Epithelial cell of proximal tubule (primary cell): ENCODE measurements around the genes CEND1, CRACR2B and CD151.

DNA sequence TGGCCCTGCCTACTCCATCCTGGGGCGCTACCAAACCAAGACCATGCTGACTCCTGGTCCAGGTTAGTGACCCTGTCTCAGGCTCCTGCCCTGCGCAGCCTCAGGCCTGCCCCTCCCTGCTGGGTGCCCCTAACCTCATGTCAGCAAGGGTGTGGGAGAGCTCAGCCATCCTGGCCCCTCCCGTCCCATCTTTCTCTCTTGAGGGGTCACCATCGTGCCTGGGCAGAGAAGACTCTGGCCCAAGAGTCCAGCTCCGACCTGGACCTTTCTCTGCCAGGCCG is 1.1 kb downstream of the ODF3 start:
- RAMPAGE, long total RNA: no peak
- RRBS: no CpG with 5 or more reads among the region's 6 CpGs

DNA sequence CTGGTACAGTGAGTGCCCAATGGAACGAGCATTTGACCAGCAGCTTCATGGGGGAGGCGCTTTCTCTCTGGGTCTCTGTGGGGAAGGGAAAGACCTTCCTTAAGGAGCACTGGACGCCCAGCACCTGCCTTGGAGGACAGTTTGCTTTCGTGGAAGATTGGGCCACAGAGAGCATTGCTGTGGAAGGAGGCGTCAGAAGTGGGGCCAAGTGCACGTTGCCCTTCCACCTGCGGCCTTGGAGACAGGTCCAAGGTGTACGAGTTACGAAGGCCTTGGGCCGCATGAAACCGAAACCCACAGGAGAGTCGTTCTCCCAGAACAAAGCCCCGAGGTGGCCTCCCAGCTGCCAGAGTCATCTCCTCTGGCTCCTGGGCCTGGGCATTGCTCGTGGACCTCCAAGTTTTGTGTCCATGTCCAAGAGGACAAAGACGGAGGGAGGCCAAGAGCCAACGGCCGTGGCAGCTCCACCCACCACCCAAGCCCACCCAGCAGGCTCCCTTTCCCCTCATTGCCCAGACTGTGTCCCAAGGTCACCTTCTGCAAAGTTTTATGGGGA is 5.9 kb upstream of the NLRP6 start:
- RAMPAGE, long total RNA: no peak
- RRBS: no CpG with 5 or more reads among the region's 17 CpGs

DNA sequence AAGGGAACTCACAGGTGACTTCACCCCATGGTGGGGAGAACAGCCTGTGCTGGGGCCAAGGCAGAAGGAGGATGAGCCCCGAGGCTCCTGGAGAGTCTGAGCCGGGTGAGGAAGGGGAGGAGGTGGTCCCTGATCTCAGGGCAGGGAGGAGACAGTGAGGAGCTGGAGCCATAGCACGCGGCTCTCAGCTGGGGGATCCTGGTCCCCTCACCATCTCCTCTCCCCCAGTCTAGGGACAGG is 1.1 kb downstream of the IFITM2 start:
- RAMPAGE, long total RNA: no peak
- RRBS: no CpG with 5 or more reads among the region's 4 CpGs

DNA sequence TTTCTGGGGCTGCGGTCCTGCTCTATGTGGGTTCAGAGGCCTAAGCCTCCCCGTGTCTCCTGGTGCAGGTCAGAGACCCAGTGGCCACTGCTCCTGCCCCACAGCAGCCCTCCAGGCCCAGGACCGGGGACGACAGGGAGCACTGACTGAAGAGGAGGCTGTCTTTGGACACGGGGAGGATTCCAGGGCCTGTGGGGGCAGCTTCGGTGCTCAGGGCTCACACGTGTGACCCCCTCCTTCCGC is 6.0 kb upstream of the IFITM3 start:
- RAMPAGE, long total RNA: no peak
- RRBS: no CpG with 5 or more reads among the region's 8 CpGs

GRCh38 chr11:393701-393850 is 433 bp upstream of the PKP3 start:
- RAMPAGE, long total RNA: no peak
- RRBS: no CpG with 5 or more reads among the region's 1 CpG

GRCh38 chr11:429755-430103 is 12.1 kb downstream of the ANO9 start:
- RAMPAGE, long total RNA: no peak
- RRBS: 34% methylated on average over 1 of the region's 12 CpGs

DNA sequence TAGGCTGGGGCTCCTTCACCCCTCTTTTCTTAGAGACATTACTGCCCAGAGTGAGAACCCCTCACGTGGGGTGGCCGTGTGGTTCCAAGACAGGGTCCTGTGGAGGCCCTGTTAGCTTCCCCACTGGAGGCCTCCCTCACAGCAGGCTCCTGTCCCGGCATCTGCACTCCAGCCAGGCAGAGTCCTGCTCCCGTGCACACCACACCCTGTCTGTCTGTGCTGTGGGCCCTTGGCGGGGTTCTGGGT is 5.1 kb downstream of the PTDSS2 start:
- RAMPAGE, long total RNA: no peak
- RRBS: no CpG with 5 or more reads among the region's 5 CpGs

DNA sequence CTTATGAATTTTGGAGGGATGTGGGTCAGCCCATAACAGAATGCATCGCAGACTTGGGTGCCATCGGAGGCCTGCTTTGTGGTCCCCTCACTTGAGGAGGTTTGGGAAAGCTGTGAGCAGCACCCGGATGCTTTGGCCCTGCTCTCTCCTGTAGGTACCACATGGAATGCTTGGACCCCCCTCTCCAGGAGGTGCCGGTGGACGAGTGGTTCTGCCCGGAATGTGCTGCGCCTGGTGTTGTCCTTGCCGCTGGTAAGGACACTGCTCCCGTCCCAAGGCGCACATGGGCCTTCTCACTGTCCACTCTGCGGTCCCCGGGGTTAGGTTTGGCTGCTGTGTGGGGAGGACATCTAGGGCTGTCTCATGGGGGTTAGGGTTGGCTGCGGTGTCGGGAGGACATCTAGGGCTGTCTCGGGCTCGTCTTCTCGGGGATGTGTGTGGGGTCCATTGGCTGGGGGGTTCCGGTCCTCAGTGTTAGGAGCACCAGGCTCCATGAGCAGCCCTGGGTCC is 18.9 kb downstream of the IRF7 start:
- RAMPAGE, long total RNA: no peak
- RRBS: 98% methylated on average over 8 of the region's 18 CpGs

- RAMPAGE, long total RNA: no peak
- RRBS: no CpG with 5 or more reads among the region's 9 CpGs
These were observed 14.9 kb downstream of the GATD1 start for GRCh38 chr11:762216-762946.

GRCh38 chr11:765337-766315 is 11.7 kb downstream of the GATD1 start:
- RAMPAGE, long total RNA: no peak
- RRBS: no CpG with 5 or more reads among the region's 26 CpGs

DNA sequence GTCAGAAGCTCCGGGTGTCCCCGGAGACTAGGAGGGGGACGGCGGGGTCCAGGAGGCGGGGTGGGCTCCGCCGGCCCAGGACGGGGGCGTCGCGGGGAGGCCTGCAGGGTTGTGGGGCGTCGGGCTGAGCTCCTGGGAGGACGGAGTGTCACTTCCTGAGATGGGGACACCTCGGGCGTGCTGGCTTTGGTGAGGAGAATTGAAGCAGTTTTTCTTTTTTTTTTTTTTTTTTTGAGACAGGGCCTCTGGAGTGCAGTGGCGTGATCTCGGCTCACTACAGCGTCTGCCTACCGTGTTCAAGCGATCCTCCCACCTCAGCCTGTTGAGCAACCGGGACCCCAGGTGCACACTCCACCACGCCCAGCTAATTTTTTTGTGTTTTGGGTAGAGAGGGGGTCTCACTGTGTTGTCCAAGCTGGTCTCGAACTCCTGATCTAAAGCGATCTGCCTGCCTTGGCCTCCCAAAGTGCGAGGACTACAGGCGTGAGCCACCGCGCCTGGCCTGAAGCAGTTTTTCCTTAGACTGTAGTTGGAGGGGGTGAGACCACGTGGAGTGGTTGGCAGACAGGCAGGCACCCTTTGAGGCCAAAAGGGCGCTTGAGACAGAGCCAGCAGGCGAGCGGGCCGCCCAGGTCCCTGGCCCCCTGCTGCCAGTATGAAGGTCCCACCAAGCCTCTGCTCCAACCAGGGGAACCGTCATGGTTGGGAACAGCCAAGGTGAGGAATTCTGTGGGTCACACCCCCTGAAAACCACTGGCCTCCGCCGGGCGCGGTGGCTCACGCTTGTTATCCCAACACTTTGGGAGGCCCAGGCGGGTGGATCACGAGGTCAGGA is 807 bp upstream of the GATD1 start:
- RAMPAGE, long total RNA: no peak
- RRBS: 3% methylated on average over 6 of the region's 42 CpGs

DNA sequence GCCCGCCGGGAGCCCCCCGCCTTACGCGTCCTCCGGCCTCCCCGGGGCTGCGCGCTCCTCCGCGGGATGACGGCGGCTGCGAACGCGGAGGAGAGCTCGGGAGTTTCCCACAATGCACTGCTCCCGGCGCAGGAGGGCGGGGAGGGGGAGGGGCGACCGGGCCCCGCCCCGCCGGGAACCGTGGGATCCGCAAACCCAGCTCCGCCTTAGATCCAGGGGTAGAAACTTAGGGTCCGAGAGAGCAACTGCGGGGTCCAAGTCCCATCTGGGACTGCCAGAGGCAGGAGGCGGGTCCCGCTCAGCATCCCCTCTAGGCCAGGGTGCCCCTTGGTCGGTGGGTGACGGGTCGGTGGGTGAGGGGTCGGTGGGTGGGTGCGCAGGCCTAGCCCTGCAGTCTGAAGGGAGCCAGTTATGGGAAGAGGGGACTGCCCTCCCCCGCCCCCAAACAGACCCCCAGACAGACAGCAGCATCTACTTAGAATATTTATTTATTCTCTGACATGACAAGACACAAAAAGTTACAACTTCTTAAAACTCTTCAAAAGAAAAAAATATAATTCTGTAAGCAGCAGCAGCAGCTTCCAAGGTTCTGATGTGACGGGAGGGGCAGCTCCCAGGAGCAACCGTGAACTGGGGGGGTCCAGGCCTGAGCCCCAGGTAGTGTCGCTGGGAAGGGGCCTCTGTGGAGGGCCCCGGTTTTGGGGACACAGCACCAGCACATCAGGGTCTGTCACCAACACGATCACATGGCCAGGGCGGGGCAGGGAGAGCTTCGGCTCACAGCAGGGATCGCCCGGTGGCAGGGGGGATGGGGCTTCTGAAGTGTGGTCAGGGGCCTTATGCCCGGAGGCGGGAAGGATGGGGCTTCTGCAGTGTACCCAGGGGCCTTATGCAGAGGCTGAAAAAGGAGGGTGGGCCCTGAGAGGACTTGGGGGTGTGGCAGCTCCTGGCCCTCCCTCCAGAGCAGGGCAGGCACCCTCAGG is at the start of gene CEND1:
CEND1 (minus strand) TSS at position 86 of the 983 bp plus-strand sequence.
- RAMPAGE, long total RNA: no peak
- RRBS: 17% methylated on average over 16 of the region's 49 CpGs

- RAMPAGE, long total RNA: no peak
- RRBS: 62% methylated on average over 17 of the region's 49 CpGs
These were observed 3.1 kb downstream of the SLC25A22 start for GRCh38 chr11:794614-795775.

GRCh38 chr11:795892-796620 is 2.0 kb downstream of the SLC25A22 start:
- RAMPAGE, long total RNA: no peak
- RRBS: 0% methylated on average over 1 of the region's 25 CpGs

DNA sequence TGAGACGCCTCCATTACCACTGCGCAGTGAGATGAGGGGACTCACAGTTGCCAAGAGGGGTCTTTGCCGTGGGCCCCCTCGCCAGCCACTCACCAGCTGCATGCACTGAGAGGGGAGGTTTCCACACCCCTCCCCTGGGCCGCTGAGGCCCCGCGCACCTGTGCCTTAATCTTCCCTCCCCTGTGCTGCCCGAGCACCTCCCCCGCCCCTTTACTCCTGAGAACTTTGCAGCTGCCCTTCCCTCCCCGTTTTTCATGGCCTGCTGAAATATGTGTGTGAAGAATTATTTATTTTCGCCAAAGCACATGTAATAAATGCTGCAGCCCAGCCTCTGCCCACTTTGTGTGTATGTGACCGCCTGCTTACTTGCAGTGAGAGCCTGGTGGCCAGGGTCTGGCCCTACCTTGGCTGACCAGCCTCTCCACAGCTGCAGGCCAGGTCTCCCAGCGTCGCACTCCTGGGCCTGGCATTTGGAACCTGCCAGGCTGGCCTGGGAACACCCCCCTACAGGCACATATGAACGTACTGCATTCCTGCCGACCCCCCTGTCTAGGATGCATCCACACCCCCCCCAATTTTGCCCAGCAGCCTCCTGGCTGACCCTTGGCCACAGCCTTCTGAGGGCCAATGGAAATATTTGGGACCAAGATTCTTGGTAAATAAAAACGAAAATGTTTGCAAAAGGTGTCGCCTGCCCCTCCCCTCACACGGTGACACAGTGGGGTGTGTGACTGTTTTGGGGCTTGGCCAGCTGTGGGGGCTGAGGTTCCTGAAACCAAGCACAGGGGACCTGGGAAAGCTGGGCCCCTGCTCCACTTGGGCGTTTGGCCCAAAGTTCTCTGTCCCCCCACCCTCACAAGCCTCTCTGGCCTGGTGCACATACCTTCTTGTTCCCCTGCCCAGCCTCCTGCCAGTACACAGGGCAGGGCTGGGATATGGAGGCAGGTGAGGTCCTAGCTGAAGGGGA is 2.5 kb upstream of the CRACR2B start:
- RAMPAGE, long total RNA: no peak
- RRBS: no CpG with 5 or more reads among the region's 20 CpGs

DNA sequence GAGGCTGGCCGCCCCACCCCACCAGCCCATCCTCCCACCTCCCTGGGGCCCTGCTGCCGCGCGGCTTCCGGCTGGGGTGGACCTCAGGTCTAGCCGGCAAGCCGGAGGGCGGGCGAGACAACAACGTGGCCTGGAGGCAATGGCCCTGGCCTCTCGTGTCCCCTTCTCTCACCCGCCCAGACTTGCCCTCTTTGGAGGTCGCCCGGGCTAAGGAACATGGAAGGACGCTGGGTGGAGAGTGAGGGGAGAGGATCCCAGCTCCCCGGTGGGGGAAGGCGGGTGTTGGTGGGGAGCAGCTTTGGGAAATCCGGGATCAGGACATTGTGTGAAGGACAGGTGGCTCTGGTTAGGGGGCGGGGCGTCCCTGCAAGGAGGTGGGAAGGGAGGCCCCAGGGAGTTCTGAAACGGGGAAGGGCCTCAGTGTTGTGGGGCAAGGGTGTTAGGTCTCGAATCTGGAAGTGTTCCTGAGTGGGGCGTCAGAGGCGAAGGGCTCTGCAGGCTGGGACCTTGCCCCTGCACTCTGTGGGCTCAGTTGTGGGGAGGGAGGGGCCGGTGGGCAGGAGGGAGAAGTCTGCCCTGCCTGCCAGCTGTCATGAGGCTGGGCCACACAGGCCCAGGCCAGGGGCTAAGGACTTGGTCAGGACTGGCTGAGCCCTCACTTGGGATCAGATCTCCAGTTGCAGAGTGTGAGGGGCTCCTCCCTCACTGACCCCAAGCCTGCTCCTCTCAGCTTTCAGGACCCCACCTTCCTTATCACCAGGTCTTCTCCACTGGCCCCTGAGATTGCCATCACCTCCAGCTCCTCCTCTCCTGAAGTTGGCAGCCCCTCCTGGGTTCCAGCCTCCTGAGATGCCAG is at the start of gene CRACR2B:
CRACR2B (plus strand) TSS at position 420 of the 856 bp plus-strand sequence.
- RAMPAGE, long total RNA: no peak
- RRBS: 29% methylated on average over 9 of the region's 25 CpGs

DNA sequence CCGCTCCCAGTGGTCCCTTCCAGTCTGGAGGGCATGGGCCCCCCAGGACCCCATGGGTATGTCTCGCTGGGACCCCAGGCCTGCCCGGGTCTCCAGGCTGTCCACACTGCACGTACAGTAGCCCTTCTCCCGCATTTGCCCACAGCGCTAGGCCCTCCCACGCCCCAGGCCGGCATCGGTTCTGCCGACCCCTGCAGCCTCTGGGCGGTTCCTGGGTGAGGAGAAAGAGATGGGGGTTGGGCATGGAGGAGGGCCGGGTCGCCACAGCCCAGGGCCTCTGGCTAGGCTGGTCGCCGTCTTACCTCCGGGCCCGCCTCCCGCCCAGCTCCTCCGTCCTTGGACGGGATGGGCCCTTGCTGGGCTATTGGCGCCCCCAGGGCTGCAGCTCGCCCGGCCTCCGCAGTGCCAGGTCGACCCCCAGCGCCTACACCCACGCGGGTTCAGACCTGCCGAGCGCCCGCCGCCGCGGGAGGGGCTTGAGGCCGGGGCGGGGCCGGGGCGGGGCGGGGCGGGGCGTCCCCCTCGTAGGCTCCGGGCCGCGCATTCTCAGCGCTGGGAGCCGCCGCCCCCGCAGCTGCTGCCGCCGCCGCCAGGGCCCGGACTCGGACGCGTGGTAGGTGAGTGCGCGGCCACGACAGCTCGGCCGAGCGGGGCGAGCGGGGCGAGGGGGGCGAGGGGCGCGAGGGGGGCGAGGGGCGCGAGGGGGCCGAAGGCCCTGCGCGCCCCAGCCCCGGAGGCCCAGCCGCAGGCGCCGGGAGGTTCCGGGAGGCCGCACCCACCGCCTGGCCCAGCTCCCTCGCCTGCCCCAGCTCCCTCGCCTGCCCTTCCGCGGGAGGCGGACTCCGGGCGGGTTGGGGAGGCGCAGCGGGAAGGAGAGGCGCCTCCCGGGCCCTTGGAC is at the start of gene CD151:
CD151 (plus strand) TSS at position 543 of the 898 bp plus-strand sequence.
- RAMPAGE, long total RNA: no peak
- RRBS: 2% methylated on average over 58 of the region's 92 CpGs

GRCh38 chr11:932929-933784 is 7.5 kb downstream of the AP2A2 start:
- RAMPAGE, long total RNA: no peak
- RRBS: no CpG with 5 or more reads among the region's 23 CpGs

DNA sequence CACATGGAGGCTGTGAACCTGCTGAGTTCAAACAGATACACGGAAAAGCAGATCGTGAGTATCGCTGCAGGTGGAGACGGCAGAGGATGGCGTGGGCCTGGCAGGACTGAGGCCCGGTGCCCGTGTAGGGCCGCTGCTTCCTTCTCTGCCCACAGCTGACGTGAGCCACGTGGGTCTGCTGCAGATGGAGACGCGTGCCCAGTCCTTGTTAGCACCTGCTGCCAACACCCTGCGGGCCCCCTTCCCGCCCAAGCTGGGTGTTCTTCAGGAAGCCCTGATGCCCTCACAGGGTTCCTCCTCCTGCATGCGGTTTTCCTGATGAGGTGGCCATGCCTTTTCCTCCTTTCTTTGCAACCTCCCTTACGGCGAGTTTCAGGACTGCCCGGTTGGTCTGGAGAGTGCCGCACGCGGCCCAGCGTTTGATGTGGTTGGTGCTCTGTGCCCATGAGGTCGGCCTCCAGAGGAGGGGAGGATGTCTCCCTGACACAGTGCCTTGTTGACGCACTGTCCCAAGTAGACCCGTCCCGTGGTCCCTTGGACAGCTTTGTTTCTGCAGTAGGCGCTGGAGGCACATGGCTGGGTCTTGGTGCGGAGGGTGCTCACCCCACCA is 44.7 kb downstream of the AP2A2 start:
- RAMPAGE, long total RNA: no peak
- RRBS: no CpG with 5 or more reads among the region's 28 CpGs

- RAMPAGE, long total RNA: no peak
- RRBS: no CpG with 5 or more reads among the region's 32 CpGs
These were observed 3.4 kb downstream of the MUC6 start for GRCh38 chr11:1033007-1033572.